Temporal lobe (tissue), 2 donors: ENCODE results near the gene LRRC27.

DNA sequence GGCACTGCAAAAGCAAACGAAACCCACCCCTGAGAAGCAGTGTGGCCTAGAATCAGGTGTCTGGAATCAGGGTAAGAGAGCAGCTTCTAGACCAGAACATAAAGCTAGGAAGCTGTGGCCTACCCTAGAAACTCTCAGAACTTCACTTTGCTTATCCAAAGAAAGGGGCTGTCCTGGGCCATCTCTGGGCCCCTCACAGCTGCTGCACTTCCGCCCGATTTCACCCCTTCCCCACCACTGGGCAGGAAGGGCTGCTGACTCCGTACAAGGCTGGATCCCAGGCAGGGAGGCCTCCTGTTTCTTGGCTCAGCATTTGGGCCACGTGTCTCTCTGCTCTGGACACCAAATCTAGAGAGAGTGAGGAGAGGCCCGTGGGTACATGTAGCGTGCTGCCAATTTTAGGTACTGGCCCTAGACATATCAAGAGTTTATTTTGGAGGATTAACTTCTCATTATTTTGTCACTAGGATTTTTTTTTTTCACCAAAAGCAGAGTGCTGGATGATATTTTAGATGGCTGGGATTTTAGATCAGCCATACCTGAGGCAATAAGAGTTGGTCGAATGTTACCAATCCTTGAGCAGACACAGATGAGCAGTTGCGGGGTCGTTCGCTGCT lies 4.6 kb downstream of the PTPRE start:
- RAMPAGE, long total RNA: no peak

DNA sequence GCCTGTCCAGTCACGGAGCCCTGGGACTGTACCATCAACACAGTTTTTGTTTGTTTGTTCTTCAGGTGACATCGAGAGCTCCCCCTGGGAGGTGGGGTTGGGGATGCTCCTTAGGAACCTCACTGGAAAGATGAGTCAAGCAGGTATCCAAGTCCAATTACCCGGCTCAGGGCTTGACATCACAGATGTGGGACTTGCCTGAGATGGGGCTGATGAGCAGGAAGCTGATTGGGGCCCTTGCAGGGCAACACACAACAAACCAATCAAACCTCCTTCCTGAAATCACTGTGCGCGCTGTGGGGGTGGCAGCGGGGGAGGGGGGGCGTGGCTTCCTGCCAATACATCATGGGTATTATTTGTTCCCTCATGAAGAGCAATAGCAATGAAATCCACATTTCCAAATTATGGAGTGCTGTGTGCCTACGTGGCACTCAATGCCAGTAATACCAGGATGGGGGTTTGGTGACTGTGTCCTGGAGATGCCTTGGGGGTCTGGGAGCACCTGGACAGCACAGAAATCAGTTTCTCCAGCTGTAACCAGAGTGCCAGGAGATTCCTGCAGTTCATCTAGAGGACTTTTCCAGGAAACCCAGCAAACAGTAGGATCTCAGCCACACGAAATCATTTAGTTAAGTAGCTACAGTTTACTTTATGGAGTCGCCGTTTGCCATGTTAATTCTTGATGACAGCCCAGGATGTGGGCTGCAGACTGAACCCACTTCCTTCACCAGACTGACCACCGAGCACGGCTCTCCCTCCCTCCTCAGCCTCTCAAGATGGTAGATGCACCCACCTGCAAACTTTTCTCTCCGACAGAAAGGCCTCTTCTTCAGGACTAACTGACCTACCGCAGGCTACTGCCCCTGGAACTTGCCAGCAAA lies 30.6 kb downstream of the MKI67 start:
- RAMPAGE, long total RNA: no peak

- RAMPAGE, long total RNA: no peak
Measured at GRCh38 chr10:128875962-128876385, 591.1 kb upstream of the MGMT start.

- RAMPAGE, long total RNA: no peak
Measured at GRCh38 chr10:129949569-129949805, 14.6 kb downstream of the EBF3 start.

DNA sequence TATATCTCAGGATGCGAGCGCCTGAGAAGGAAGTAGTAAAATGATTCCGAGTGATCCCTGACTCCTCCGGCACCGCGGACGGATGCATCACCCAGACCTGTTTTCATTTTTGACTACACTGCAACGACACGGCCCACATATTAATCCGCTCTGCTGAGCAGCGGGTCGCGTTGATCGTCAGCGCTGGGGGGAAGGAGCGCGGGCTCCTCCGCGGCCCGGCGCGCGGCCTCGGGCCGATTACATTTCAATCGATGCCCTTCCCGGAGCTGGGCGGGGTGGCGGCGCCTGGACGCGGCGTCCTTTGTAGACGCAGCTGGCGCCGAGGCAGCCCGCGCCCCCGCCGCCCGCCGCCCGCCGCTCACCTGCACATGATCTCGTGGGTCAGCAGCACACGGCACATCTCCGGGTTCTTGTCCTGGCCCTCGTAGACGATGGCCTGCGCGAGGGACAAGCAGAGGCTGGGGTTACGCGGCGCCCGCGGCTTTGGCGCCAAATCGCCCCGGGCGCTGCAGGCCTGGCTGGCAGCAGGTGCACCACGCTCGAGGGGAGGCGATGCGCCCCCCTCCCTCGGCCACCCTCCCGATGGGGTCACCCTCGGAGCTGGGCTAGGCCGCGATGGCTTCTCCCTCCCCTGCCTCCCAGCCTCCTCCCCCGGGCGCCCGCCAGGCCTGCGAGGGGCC lies 5.4 kb downstream of the EBF3 start:
- RAMPAGE, long total RNA: no peak

DNA sequence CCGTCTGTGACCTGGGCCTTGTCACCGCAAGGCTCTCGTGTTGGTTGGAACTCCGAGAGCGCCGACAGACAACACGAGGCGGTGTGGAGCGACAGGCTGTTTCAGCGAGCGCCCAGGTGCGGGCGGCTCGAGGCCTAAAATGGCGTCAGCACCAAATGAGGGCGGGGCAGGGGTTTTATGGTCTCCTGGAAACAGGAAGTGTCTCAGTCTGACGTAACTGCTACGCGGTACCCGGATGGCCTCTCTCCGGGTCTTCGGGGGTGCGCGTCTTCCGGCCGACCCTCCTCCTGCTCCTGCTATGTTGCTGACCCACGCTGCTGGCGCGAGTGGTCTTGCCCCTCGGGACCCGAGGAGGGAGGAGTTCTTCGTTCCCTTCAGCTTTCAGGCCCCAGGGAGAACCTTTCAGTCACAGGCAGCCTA lies 77.1 kb downstream of the GLRX3 start:
- RAMPAGE, long total RNA: no peak

DNA sequence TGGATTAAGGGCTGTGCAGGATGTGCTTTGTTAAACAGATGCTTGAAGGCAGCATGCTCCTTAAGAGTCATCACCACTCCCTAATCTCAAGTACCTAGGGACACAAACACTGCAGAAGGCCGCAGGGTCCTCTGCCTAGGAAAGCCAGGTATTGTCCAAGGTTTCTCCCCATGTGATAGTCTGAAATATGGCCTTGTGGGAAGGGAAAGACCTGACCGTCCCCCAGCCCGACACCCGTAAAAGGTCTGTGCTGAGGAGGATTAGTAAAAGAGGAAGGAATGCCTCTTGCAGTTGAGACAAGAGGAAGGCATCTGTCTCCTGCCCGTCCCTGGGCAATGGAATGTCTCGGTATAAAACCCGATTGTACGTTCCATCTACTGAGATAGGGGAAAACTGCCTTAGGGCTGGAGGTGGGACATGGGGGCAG lies 492.0 kb downstream of the GLRX3 start:
- RAMPAGE, long total RNA: no peak

GRCh38 chr10:131311808-131312865 lies 616 bp upstream of the TCERG1L start:
- RAMPAGE, long total RNA: no peak

GRCh38 chr10:131743782-131744449 lies 156.9 kb upstream of the PPP2R2D start:
- RAMPAGE, long total RNA: no peak

- RAMPAGE, long total RNA: no peak
Measured at GRCh38 chr10:131885227-131885930, 15.4 kb upstream of the PPP2R2D start.

DNA sequence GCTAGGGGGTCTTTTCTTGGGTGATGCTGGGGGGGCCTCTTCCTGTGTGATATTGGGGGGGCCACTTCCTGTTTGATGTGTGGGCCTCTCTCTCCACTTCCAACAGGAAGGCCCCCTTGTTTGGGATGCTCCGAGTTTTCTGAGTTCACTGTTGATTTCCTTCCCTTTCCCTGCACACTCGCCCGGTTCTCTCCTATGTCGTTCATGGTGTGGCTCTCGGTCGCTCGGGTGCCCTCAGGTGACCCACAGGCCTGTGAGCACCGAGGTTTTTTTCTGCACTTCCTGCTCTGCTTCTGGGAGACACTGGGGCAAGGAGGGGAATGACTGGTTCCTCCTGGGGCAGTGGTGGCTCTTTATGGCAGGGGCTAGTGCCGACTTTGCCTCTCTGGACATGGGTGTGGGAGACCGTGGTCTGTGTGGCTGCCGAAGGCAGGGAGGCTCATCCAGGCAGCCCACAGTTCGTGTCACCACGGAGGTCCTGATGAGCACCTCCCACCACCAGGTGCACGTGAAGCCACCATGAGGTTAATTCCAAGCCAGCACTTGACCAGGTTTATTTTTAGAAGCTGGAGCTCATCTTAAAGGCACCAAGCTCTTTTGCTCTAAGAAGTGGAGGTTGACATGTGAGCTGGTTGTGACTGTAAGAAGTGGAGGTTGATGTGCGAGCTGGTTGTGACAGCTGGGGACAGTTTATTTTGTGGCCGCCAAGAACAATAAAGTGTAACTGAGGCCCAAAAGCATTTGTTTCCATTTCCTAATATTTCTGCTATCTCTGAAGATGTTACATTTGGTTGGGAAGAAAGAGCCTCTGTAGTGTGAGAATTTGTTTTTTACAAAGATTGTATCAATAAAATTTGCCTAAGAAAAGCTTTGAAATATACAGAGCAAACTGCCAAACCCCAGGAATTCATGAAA lies 24.7 kb upstream of the DPYSL4 start:
- RAMPAGE, long total RNA: no peak

DNA sequence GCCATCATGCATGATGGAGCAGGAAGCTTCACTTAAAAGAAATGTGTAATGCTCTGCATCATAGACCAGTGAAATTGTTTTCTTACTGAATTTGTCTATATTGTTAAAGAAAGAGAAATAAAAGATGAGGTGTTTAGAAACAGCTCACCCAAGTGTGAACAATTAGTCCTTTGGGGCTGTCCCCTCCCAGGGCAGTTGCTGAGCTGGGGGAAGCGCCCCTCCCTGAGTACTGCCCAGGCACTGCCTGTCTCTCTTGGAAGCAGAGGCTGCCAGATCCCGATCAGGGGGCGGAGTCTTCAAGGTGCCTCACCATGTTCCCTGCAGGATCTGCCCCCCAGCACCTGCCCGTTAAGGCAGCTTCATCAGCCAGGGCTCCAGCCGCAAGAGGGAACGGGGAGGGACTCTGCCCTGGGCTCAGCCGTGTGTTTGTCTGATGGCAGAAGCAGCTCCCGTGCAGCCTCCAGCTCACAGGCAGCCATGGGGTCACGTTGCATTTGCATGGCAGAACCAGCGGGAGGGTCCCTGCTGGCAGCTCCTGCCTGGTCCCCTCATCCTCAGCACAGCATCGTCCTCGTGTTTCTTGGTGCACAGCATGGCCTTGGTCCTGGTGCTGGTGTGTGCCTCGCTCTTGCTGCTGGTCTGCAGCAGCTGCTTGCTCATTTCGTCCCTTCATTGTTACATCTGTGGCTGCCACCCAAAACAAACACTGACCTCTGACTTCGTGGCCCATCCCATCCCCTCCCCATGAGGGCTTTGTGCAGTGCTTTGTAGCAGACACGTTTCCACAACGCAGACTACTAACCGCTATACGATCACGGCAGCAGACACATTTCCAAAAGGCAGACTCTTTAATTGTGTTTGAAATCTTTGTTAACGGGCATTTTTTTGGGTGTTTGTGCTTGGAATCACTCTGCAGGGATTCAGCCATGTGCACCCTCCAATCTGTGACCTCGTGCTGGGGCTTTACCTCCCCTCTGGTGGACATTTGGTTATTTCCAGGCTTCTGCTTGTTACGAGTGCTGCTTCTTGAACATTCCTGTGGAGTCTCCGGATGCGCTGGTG lies 10.6 kb upstream of the DPYSL4 start:
- RAMPAGE, long total RNA: no peak

- RAMPAGE, long total RNA: no peak
Measured at GRCh38 chr10:132248783-132249552, 58.8 kb downstream of the STK32C start.

DNA sequence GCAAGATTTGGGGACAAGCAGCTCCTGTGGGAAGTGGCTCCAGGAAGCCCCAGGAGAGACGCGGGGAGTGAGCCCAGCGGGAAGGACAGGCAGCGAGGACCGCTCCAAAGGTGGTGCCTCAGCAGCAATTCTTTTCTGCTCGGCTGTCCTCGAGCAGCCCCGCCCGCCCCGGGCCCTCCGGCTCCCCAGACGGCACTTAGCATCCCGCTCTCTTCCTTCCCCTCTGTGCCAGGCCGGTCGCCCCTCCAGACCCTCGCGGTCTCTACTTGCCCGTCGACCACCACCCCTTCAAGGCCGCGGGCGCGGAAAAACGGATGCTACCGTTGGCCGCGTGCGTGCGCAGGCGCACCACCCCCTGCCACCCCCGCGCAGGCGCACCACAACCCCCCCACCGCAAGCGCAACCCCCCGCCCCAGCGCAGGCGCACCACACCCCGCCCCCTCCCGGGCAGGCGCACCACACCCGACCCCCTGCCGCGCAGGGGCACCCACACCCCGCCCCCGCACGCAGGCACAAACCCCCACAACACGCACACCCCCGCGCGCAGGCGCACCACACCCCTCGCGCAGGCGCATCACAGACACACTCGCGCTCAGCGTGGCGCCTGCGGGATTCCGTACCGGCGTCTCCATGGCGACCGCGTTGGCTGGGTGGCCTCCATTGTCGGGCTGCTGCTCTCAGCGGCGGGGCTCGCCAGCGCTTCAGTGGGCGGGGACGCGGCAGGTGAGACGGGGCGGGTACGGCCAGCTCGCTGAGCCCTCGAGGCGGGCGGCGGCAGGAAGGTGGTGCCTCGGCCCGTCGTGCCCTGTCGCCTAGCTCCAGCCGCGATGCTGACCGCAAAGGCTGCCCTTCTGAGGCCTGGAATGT lies at the start of gene LRRC27:
LRRC27 (plus strand) TSS at position 660 of the 867 bp plus-strand sequence.
- RAMPAGE, long total RNA: no peak

DNA sequence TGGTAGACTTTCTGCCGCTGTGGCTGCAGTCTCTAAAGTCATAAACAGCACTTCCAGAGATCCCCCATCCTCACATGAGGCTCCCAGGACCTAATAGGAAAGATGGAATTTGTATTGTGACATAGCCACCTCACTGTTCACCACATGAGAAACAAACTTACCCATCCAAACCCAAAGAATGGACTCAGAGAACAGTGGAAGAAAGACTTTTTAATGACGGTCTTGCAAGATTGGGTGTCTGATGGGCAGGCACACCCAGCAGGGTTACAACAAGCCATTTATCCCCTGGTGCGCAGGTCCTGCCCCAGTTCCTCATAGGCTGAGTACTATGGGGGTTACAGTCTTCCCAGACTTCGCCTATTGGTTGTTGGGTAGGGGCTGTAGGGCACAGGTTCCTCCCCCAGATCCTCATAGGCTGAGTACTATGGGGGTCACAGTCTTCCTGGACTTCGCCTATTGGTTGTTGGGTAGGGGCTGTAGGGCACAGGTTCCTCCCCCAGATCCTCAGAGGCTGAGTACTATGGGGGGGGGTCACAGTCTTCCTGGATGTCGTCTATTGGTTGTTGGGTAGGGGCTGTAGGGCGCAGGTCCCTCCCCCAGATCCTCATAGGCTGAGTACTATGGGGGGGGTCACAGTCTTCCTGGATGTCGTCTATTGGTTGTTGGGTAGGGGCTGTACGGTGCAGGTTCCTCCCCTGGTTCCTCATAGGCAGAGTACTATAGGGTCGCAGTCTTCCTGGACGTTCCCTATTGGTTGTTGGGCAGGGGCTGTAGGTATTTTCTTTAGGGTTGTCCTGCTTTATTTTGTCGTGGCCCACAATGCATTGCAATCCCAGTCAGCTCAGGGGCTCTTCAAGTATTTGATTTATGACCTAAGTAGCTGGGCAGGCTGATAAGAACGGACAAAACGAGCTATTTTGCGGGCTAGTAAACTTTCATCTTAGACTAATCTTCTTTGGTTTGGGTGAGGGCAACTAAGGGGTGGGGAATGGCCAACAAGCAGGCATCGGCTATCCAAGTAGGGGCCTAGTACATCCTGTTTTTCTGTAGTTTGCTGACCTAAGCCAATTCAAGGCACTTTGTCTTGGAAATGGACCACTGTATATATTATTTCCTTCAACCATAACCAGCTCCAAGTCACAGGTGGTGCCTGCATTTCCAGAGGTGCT lies 3.3 kb downstream of the LRRC27 start:
- RAMPAGE, long total RNA: no peak

DNA sequence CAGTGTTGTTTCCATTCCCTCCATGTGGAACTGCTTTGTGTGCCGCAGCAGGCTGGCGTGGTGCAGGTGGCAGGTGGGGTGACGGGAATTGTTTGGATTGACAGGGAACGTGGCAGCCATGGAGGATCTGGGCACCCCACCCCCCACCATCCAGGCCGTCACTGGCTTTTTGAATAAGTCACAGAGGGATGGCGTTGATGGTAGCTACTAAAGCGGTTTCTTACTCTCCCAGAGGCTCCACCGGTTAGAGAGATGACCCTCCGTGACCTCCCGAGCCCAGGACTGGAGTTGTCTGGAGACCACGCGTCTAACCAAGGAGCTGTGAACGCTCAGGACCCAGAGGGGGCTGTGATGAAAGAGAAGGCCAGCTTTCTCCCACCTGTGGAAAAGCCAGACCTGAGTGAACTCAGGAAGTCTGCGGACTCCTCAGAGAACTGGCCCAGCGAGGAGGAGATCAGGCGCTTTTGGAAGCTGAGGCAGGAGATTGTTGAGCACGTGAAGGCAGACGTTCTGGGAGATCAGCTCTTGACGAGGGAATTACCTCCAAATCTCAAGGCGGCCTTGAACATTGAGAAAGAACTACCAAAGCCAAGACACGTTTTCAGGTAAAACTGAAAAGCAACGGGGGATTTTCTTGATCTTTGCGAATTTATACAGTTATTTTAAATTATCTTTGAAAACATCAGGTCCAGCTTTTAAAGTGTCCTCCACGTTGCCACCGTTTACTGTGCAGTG lies 15.9 kb downstream of the LRRC27 start:
- RAMPAGE, long total RNA: no peak

DNA sequence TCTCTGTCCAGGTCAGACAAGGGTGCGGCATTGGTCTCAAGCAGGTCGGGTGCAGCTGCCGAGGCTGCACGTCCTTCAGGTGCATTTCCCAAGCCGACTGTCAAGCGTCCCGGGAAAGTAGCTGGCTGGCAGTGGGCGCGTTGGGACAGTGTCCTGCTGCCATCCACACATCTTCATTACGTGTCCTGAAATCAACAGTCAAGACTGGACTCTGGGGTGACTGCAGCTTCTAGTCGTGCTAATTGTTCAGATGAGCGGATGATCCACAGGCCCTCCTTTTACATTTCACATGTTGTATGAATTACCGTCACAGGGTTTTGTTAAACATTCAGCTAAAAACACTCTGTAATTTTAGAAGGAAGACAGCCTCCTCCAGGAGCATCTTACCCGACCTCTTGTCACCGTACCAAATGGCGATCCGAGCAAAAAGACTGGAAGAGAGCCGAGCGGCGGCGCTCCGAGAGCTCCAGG lies 19.3 kb downstream of the LRRC27 start:
- RAMPAGE, long total RNA: no peak

DNA sequence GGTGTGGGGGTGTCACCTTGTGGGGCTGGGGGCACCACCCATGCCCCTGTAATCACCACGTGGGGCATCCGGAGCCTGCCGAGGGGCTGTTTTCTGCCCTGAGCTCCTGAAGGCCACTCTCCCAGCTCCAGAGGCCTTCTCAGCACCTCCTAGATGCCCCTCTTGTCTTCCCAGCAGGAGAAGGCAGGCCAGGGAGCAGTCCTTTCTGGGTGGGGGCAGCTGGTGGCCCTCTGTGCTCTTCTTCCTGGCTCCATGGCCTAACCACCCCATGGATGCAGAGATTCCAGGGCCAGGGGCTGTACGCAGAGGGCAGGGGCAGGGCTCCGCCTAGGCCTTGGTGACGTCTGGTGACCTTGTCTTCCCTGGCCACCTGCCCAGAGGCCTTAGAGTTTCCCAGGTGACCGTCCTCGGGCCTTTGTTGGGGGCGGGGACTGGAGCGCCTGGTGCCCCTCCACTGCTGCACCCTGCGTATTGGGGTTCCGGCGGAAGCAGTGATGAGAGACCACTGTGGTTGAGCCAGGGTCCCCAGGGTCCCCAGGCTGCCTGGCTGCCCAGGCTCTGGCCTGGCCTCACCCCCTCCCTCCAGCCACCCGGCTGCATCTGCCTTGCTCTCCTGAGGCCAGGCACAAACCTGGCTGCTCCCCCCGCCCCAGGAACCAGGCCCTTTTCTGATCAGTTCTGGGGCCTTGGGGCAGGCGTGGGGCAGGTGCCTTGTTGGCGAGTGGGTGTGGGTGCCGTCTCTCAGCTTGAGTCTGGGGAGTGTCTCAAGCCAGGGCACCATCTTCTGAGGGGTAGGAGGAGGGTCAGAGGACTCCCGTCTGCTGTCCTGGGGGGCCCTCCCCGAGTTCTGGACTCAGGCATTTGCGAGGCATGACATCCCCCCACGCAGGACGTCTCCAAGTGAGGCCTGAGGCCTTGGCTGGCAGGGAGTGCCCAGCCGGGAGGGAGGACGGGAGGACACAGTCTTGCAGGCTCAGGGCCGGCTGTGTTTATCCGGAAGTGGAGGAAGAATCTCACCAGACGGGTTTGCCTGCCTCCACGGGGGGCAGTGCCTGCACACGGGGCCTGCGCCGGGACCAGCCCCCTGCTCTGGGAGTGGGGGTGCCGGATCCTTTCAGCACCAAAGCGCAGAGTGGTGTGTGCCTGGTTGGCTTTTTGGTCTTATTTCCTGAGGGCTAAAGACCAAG lies 10.5 kb downstream of the PWWP2B start:
- RAMPAGE, long total RNA: no peak

- RAMPAGE, long total RNA: no peak
Measured at GRCh38 chr10:132447243-132448202, 50.5 kb downstream of the PWWP2B start.

GRCh38 chr10:132449204-132449594 lies 52.2 kb downstream of the PWWP2B start:
- RAMPAGE, long total RNA: no peak